ENCODE measurements around a stretch of chr9.

GRCh38 chr9:123231569-123232320 is 36.6 kb downstream of the STRBP start:
- PRO-cap = no peak

DNA sequence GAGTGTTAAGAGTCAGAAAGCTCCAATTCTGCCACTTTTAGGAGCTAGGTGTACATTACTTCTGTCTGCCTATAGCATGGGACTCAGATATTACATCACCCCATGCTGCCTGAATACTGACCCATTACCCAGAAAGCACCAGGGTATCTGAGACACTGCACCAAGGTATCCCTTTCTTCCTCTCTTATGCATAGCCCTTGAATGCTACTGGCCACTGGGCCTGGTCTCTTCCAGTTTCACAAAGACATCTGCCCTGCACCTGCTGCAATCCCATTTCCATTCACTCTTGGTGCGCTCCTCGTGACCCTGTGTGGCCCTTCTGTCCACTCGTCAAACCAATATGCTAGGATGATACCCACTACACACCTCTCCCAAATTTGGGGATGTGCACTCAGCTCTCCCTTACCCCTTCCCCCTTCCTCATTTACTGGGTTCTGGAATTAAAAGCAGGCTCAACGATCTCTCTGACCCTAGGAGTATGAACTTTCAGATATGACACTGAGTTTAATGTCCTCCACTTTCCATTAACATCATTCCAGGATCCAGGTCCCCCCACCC is 2.4 kb downstream of the STRBP start:
- PRO-cap = no peak

GRCh38 chr9:123395042-123395823 is 39.2 kb downstream of the CRB2 start:
- PRO-cap = no peak

DNA sequence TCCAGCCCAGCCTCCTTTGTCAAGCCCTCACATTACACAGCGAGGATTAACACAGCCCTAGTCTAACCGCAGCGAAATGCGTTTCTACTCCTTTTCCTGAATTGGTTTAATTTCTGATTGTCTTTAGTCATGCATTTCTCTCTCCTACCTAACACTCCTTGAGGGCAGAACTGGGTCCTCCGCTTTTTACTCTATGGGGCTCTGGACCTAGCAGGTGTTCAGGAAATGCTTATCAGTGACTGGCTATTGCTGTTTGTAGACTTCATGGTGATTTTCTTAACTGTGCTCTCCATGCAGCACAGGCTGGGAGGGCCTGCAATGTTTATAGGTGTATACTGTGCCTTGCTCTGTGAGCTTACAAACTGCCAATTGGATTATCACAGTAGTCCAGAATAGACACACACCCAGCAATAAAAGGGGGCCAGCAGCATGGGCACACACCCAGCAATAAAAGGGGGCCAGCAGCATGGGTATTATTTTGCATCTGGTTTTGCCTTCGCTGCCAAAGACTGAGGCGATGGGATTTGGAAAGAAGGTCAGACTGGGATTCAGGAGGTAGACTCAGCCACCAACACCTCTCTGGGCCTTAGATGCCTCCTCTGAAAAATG is 99.9 kb downstream of the CRB2 start:
- PRO-cap = no peak

DNA sequence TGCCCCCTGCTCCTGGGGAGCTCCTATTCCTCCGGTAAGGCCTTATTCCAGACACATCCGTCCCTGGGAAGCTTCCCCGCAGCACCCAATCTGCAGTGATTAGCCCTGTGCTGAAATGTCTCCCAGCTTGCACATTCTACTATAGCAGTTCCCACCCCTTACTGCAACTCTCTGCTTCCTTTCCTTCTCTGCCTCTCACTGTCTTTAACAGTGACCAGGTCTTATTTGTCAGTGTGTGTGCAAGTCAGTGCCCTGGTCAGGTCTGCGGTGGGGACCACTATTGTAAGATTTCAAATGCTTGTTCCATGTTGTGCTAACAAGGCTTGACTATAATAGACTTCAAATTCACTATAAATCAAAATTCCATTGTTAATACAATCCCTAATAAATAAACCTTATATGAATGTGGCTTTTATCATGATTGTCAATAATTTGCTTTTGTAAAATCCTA is 187.7 kb downstream of the CRB2 start:
- PRO-cap = no peak

DNA sequence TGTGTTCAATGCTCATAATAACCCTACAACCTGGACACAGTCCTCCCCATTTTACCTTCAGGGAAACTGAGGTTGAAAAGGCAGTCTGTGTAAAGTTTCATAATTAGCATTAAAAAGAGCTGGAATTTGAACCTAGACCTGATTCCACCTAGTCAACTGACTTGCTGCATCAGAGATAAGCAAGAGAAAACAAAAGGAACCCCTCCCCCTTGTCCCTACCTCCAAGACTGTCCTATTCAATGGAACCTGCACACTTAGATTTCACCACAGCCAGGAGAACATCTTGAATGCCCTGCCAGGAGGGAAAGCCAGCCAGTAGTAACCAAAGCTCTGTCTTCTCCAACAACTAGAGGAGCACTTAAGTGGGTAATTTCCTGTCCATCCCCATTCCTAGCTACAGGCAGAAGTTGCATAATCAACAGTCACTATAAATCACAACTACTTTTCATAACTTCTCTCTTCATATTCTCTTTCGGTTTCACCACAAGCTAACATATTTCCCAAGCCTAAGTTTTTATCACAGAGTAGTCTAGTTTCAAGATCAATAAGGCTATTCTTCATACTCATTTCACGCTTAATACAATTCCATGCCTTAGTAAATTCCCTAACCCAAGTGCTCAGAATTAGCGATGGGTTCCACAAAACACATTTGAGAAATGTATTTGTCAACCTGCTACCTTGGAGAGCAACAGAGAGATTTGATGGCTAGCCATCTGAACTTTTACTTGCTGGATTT is 2.2 kb downstream of the DENND1A start:
- PRO-cap = no peak

- PRO-cap = unidirectional peak, minus-strand start at chr9:124045690
These were observed 33.9 kb downstream of the LHX2 start for GRCh38 chr9:124045462-124045938.

DNA sequence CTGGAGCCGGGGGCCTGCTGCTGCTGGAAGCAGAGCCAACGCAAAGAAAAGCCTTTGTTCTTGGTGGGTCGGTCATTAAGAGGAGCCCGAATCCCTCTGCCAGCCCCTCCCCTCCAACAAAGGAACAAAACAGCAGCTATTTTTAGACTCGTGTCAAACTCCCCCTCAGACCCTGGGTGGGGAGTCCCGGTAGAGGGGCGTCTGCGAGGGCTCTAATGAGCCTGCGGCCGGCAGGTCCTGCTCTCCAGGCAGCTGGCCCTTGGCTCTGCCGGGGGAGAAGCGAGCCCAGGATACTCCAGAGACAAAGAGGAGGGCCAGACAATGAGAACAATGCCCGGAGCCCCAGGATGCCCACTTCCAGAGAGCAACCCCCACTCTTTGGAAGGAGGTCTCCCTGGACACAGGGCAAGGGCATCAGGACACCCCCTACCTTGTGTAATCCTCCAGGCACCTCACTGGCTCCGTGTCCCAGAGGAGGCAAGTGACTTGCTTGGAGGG is 114.1 kb downstream of the LHX2 start:
- PRO-cap = no peak

DNA sequence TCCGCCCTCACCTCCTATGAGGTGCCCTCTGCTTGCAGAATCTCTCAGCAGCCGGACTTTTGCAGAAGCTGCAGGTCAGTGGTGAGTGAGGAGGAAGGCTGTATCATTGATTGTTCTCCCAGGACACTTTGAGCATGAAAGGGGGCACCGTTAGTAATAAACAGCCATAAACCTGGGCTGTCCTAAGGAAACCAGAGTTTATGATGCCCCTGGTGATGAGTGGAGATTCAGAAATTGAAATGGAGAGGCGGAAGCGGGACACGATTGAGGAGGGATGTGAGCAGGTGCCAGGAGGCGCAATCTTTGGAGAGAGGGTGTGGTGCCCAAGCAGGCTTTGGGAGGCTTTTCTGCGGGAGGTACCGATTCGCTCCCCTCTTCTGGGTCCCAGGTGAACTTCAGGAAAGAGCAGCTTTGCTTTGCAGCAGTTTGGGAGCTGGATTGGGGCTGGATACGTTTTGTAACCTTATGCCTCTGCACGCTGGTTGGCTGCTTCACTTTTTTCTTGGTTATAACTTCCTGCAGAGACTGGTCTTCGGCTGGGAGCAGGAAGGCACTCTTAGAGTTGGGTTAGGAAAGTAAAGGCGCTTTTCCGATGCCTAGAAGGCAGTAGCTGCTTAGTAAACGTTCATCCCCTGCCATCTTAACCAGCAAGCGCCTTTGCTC is 15.4 kb upstream of the NEK6 start:
- PRO-cap = no peak

DNA sequence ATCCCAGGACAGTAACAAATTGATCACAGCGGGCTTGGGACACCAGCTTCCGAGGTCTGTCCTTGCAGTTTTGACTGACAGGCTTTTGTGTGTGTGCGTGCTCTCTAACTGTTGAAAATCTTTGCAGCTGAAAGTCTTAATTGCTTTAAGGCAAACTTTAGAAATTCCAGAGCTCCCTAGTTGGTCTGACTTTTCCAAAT is 1.2 kb downstream of the NEK6 start:
- PRO-cap = no peak

- PRO-cap = no peak
These were observed 4.1 kb downstream of the NEK6 start for GRCh38 chr9:124261837-124262215.

GRCh38 chr9:124267035-124268099 is 9.6 kb downstream of the NEK6 start:
- PRO-cap = no peak

GRCh38 chr9:124281307-124281683 is 23.5 kb downstream of the NEK6 start:
- PRO-cap = no peak

DNA sequence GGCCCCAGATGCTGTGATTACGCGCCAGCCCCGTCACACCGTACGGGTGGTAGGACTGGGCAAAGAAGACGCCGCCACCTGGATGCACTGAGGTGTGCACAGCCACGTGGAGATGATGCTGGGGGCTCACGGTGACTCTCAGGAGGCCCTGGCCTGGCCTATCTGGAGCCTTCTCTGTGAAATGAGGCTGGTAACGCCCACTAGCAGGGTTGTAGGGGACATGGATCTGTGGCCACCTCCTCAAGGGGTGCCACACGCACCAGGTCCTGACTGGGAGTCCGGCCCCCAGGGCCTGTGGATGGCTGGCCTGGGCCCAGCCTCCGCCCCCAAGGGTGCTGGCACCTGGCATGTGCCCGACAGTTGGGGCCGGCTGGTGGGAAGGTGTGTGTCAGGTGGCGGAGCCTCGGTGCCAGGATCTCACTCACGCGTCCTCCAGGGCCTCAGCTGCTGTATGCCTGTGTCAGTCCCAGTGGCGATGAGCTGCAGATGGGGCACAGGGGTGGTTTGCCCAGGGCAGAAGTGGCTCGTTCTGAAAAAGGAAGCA is 32.4 kb downstream of the NEK6 start:
- PRO-cap = no peak

GRCh38 chr9:124505750-124506382 is 1.3 kb downstream of the NR5A1 start:
- PRO-cap = no peak

GRCh38 chr9:124511380-124511990 is 4.3 kb upstream of the NR5A1 start:
- PRO-cap = no peak

GRCh38 chr9:124769228-124770426 is 1.5 kb downstream of the NR6A1 start:
- PRO-cap = no peak

DNA sequence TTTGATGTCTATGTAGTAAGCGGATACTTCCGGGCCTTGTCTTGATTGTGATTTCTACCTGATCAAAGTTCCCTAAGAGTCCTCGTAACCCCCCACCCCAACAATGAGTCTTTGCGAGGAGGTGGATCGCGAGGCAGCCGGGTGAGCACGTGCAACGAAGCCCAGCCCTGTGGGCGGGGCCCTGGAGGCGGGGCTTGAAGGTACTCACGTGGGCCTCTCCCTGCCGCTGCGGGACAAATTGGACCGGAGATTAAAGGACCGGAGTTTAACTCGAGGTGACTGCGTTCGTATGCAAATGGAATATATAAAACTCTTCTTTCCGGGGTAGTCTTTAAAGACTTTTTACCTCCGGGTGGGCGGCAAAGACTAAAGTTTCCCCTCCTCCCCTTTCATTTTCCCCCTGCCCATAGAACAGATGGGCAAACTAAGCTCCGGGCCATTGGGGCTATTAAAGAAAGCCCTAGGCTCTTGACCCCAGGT is 428 bp upstream of the NR6A1 start:
- PRO-cap = no peak

DNA sequence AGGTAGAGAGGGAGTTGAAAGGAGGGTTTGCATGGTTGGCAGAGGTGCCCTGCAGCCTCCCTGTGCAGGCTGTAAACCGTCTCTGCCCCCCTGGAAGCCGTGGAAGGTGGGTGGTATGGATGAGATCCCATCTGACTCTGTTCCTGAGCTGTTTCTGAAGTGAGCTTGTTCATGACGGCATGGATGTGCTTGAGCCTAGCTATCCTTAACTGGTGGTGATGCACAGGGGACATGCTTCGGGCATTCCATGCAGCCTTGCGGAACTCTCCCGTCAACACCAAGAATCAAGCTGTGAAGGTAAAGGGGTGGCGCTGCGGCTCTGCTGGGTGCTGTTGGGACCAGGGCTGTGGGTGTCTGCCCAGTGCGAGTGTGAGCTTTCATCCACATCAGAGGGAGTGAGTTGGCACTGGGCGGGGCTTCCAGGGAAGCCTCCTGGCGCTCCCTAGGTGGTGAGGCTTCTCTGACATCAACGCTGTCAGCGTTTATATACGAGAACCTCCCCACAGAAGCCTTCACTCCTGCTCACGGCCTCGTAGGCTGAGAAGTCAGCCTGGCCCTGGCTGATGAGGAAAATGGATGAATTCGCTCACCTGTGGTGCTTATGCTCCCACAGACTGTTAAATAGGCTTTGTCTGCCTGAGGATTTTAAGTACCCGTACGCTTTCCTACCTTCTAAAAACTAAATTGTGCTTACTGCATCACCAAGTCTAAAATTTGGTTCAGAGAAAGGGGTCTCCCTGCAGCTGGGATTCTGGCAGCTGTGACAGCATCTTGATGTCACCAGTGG is 11.7 kb downstream of the ARPC5L start:
- PRO-cap = no peak

DNA sequence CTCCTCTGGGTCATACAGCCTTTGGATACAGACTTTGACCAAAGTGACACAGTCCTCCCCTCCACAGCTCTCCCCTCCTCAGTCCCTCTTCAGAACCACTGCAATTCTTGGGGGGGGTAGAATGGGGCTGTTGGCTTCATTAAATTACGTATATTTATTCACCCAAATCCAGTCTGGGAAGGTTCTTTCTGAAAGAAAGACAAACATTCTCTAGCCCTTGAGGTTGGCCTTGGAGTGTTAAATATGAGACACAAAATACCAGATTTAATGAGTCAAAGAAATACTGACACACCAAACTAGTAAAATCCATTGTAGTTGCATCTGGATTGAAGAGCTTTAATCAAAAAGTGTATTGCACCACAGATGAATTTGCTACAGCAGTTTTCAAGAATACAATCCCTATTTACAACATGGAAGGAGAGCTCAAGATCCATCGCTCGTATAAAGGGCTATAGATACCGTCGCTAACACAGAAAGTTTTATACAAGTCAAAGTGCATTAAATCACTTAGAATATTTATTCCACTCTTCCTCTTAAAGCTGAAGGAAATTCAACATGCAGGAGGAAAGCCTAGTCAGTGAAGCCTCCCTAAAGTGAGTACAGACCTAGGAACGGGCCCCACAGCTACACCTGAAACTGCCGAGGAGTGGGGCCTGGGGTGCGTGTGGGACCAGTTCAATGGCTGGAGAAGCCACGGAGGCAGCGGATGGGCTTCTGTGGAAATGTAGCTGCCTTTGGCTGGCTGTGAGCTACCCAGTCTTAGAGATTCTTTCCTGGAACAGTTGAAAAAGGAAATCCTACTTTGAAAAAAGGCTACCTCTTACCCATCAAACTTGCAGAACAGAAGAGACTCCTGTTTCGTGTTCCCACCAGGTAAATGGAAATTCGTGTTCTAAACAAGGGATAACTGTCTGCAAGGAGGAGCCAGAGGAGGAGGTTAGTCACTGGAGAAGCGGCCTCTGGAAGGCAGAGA is 16.4 kb downstream of the ARPC5L start:
- PRO-cap = no peak

All from colic lymph node (tissue), 1 donor.